Mononuclear cell (primary cell): ENCODE data around the genes WFIKKN2 and NME1.

DNA sequence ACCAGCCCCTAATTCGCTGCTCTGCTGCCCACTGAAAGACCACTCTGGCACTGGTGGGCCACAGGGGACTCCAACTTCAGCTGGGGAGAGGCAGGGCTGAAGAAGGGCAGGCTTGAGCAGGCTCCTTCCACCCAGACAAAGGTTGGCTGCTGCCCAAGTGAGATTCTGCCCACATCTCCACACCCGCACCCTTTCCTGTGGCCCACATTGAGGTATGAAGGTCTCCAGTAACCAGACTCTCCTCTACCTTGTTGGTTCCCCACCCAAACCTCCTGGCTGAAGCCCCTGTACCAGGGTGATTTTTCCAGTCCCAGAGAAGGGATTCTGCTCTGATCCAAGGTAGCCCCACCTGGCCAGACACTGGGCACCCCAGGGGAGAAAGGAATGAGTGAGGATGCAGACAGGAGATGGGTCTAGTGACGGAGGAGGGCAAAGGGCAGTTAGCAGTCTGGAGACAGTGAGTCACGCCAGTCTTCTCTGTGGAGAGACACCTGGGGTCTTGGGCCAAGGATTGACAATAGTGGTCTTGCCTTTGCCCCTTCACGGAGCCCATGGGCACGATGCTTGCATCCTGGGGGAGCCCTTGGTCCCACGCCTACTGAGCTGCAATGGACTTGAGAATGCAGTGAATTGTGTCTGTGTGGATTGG is 1.7 kb downstream of the CHAD start:
- RRBS: no CpG with 5 or more reads among the region's 7 CpGs

DNA sequence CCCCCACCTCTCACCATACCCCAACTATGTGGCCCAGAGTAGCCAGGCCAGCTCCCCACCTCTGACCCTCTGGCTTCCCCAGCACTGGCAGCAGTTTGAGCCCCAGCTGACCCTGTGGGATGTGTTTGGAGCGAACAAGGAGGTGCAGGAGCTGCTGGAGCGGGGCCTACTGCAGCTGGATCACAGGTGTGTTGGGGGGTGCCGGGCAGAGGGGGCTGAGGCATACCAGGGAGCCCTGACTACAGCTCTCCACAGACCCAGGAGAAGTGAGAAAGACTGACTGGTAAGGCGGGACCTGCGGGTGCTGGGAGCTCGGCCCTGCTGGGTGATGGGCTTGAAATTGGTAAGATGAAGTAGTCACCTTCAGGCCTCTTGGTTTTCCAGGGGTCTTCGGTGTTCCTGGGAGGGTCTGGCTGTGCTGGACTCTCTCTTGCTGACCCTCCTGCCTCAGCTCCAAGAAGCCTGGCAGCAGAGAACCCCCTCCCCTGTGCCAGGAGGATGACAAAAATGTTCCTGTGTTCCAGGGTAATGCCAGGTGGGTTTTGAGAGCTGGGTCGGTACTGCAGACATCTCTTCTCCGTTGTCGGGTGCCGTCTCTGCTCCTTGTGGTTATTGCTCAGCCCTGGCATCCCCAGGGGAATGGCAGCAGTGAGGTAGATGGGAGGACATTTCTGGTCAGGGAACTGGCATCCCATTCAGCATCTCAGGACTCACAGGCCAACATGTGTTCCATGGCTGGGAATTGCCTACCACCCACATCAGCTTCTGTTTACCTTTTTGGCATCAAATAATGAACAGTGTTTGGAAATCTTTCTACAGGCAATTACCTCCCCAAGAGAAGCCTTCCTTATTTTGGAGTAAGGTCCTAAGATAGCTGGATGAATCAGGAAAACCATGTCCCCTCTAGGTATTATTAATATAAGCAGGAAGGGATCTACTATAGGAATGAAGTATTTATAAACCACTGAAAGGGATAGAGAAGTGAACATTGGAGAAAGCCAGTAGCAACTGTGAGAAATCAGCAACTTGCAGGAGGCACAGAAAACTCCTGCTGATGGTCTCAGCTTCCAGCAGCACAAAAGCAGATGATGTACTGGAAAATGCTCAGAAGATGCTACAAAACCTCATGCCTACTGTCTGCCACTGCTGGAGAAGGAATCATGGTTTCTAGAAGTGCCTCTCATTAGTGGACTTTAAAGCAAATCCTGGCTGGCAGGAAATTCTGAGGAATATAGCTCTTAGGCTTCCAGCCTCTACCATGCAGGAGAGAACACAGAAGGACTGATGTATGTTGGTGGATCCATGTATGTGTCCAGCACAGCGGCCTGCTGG is 6.2 kb downstream of the RSAD1 start:
- RRBS: no CpG with 5 or more reads among the region's 12 CpGs

DNA sequence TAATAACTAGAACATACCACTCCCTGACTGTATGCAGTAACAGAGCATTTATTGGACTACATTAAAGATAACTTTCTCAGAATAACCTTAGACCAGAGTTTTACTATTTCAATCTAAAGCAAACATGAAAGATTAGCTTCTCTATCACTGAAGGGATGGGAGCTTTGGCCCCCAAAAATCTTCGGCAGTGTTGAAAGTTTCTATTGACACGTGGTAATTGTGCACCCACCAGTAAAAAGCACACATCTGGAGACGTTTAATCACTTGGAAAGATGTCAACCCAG is 5.1 kb downstream of the MYCBPAP start:
- RRBS: no CpG with 5 or more reads among the region's 3 CpGs

- RRBS: no CpG with 5 or more reads among the region's 5 CpGs
These were observed 6.6 kb downstream of the MYCBPAP start for GRCh38 chr17:50514893-50515245.

GRCh38 chr17:50536326-50537220 is 4.0 kb downstream of the EPN3 start:
- RRBS: 94% methylated on average over 6 of the region's 51 CpGs

- RRBS: 1% methylated on average over 3 of the region's 29 CpGs
These were observed 4.3 kb upstream of the SPATA20 start for GRCh38 chr17:50542369-50543397.

DNA sequence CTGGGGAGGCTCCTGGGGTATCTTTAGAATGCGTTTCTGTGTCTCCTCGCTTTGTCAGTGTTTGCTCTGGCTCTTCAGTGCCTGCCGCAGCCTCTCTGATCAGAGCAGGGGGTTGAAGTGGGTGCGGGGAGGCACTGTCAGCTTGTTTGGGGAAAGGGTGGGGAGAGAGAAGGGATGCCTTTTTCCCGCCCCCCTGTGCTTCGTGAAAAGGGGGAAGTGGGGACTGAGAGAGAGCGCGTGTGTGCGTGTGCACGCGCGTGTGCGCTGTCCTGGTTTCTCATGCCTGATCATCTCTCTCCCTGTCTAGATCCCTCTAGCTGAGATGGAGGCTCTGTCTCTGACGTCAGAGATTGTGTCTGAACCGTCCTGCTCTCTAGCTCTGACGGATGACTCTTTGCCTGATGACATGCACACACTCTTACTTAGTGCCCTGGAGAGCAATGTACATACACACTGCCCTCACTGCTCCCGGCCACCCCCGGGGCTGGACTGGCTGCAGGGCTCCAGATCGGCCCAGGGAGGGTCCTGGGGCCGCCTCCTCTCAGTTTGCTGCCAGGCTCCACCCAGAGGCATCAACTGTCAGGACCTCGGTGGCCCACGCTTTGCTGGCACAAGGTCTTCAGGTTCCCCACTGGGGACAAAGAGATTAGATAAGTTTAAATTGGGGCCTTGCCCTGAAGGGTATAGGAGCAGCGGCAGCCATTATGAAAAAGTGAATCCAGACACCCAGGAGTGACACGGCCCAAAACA is 13.2 kb upstream of the ABCC3 start:
- RRBS: no CpG with 5 or more reads among the region's 24 CpGs

GRCh38 chr17:50640810-50641282 is 6.2 kb downstream of the ABCC3 start:
- RRBS: no CpG with 5 or more reads among the region's 7 CpGs

GRCh38 chr17:50661332-50662317 is 26.9 kb downstream of the ABCC3 start:
- RRBS: no CpG with 5 or more reads among the region's 17 CpGs

DNA sequence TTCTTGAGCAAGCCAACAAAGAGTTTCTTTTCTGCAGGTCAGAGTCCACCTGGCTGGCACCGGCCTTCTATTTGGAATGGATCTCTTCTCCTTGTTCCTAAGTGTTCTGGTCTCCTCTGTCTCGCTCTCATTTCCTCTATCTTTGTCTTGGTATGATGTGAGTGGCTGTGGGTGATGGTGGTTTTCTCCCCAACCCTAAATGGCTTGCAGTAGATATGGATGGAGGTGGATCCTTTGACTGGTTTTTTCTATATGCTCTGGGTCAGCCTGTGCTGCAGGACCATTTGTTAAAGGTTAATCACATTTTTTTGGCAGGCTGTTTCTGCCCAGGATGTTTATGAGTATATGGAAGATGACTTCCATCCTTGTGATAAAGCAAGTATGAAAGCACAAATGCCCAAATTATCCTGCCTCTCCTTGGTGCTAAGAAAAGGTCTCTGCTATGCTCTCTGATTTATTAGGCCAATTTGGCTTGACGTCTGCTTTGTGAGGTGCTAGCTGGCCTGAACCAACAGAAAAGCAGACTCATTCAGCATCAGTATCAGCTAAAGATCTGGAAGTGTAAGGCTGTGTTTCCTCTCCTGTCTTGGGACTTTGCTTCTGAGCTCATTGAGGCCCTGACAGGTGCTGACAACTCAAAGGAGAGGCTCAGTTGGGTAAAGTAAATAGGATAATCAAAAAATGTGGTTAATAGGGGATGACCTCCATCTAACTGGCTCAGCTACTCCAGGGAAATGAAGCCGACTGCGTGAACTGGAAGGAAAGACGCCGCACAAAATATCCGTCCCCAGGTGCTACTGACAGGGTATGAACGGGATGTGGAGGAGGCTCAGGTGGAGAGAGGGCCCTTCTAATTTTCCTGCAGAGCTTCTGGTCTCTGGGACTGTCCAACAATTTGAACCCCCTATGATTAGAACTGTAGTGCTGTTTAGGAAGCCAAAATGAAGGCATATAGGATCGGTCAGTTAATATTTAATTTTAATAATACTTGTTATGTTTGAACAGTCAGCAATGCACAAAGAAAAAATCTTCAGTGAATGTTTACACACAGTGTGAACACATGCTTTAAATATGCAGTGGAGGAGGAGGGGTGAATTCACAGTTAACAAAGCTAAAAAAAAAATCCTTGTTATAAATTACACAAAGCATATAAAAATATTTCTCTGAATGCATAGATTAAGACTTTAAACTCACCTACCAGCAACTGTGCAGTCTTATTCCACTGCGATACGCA is 15.1 kb downstream of the ANKRD40 start:
- RRBS: no CpG with 5 or more reads among the region's 12 CpGs

- RRBS: no CpG with 5 or more reads among the region's 2 CpGs
These were observed 23.7 kb downstream of the ANKRD40CL start for GRCh38 chr17:50743632-50744051.

DNA sequence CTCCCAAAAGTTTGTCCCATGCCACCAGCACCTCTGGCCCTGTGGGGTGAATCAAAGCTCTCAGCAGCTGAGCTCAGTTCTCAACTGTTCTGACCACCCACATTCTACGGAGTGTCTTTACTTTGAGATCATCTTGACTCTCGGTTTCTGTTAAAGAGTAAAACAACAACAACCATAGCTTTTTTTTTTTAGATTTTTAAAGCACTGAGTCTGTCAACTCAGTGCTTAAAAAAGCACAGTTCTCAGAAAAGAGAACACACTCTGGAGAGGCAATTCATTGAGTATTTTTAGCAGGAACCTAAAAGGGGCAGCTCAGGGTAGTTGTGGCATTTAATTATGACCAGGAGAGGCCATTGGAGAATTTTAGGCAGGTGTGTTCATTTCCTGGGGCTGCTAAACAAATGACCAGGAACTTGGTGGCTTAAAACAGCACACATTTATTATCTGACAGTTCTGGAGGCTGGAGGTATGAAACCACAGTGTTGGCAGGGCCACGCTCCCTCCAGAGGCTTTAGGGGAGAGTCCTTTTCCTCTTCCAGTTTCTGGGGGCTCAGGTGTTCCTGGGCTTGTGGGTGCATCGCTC is 6.8 kb upstream of the WFIKKN2 start:
- RRBS: no CpG with 5 or more reads among the region's 4 CpGs

DNA sequence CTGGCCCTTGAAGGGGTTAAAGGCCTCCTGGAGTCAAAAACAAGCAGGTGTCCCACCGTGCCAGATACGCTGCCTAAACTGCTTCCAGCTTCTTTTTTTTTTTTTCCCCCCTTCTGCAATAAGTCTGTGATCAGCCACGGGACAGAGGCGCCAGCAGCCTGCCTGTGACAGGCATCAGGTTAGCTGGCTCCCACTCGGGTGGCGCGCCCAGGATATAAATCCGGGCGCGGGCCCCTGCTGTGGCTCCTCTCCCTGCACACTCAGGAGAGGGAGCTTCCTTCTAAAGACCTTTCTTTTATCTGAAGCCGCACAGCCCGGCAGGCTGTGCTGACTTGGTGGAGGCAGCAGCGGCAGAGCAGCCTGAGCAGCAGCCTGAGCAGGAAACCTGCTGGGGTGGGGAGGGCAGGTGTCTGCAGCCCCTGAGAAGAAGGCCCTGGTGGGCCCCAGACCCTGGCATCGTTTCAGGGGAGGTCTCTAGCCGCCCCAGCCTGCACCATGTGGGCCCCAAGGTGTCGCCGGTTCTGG is at the start of gene WFIKKN2:
TSS of gene WFIKKN2 (plus strand) at position 144 of the 525 bp plus-strand sequence.
- RRBS: 18% methylated on average over 6 of the region's 17 CpGs

DNA sequence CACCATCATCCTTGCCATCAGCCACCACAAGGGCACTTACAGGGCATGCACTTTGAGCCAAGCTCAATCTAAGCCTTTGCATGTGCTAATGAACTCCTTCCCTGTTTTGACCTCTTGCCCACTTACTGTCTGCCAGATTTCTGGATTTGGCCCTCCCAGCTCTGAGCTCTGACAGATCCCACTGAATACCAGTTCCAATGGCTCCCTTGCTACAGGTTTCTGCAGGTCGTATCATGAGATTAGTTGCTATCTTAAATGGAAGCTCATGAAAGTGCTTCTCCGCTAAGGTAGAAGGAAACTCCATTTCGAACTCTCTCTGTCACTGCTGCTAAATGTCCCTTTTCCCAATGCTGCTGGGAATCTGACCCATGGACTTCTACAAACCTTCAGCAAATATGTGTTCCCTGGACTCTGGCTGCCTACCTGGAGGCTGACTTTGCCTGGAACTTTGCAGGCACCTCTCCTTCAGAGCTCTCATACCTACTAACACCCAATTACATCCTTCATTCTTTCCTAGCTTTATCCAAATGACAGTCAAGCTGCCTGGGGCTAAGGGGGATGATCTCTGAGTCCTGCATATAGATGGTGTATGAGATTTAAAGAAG is 23.5 kb upstream of the TOB1 start:
- RRBS: no CpG with 5 or more reads among the region's 3 CpGs

DNA sequence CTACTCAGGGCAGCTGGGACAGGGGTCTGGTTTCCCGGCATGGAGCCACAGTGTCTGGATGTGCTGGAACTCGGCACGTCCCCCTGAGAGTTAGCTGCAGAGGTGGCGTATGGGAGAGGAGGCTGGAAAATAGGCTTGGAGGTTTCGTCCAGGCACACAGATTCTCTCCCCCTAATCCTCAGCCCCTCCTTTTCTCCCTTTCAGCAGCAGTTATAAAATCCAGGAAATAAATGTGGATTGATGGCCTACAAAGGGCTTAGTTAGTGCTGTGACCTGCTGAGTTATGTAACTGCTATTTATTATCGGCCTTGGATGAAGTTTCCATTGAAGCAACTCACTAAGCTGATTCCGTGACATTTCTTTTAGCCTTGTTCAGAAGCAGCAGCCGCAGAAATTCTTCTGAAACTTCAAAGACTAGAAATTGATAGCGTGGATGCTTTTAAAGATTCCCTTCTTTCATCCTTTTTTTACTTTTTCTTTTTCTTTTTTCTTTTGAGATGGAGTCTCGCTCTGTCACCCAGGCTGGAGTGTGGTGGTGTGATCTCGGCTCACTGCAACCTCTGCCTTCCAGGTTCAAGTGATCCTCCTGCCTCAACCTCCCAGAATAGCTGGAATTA is 89.7 kb upstream of the TOB1 start:
- RRBS: no CpG with 5 or more reads among the region's 11 CpGs

DNA sequence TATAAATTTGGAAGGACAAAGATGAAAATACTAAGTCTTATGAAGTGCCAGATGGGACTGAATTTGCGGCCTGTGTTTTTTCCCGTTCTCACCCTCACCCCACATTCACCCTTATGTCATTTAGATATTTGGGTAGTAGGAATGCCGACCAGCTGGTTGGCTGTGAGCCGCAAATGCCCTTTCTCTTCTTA is 1.5 kb upstream of the SPAG9 start:
- RRBS: no CpG with 5 or more reads among the region's 4 CpGs

DNA sequence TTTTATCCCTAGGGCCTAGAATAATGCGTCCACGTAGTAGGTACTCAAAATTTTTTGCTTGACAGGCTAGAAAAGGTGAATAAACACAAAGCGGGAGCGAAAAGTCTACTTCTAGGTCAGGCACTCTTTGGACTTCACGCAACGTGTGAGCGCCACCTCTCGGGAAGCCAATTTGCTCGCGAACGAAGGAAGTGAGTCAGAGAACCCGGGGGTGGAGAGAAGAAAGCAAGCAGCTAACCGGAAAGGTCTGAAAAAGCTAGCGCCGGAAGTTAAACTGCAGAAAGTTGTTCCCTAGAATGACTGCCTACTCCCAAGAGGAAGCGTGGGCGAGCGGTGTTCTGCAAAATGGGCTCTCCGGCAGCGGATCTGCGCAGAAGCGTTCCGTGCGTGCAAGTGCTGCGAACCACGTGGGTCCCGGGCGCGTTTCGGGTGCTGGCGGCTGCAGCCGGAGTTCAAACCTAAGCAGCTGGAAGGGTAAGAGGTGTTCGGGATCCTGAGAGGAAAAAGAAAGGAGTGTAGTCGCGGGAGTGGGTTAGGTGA is at the start of gene NME1:
TSS of gene NME1 (plus strand) at position 371 of the 540 bp plus-strand sequence.
- RRBS: 1% methylated on average over 13 of the region's 35 CpGs

DNA sequence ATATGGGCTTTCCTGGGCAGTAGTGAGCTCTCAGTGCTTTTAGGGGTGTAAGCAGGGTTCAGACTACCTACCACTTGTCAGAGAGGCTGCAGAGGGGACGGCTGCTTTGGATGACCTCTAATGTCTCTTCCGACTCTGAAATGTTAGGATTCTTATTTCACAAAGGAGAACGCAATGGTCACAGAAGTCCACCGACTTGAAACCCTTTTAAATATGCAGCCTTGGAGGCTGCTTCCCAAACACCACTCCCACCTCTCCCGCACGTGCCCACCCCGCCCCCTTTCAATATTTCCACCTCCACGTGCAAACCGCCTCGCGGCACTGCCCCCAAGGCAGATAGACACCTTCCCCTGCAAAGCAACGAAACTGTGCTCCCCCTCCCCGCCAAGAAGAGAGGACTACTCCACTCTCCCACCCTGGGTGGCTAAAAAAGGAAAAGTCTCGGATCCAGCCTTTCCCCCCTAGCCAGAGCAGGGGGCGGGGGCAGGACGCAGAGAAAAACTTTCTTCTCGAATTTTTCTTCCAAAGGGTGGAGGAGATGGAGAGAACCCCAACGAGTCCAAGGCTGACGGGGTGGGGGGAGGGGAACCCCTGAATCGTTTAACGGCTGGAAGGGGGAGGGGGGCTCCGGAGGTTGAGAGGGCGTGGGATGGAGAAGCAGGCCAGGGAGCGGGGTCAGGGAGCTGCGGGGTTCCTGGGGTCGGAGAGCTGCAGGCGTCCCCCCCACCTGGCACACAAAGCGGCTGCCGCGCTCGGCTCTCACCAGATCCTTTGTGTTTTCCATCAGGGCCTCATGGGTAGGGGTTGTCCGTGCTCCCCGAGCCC is 565 bp downstream of the MBTD1 start:
- RRBS: 0% methylated on average over 2 of the region's 33 CpGs

GRCh38 chr17:51427657-51428170 is 167.4 kb downstream of the UTP18 start:
- RRBS: no CpG with 5 or more reads among the region's 7 CpGs